Peritoneum (tissue), 1 donor: ENCODE data around the genes CCT5 and CMBL.

DNA sequence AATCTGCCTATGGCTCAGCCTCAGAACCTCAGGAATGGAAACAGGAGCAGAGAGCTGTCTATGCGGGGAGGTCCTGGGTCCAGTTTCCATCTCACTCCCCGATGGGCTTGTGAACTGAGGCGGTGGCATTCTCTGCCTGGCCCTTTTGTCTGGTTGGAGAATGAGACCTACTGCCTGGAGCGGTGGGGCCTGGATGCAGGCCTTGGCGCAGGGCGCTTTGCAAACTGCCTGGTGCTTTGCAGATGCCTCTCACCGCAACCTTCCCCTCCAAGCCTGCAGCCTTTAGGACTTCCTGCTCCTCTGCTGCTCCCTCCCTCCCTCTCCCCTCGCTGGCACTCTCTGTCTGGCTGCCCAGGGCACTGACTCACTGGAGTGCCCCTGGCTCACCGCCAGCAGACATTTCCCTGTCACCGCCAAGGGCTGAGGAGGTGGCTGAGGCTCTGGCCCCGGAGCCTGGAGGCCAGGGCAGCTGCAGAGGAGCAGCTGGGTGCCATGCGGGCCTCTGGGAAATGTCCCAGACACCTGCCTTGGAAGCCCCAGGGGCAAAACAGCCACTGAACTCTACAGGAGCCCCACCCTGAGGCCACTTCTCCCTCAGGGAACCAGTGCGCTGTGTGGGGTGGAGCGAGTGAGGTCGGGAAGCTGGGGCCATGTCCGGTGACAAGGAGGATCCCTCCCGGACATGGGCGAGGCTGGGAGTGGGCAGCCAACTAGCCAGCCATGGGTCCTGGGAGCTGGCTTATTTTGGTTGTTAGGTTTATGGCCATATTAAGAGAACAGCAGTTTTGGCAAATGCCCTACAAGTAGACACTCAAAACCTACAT, 53.4 kb downstream of the TENT4A start:
- PRO-cap = no peak

DNA sequence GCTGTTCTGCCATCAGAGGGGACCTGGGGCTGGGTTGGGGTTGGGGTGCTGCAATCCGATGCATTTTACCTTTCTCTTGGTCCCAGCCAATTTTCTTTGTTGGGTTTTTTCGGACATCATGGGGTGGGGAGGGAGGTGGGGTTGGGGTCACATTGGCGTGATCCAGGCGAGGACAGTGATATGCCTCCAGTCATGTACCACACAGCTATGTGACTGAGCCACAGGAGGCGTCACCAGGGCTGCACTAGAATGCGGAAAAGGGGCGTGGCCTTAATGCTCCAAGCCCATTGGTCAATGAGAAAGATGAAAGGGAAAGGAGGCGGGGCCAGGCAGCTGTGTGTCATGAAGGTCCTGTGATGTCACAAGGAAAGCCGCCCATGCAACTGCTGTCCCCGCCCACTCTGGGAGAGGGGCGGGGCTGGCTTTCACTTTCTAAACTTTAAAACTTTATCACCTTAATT, 89.5 kb upstream of the ADCY2 start:
- PRO-cap = no peak

- PRO-cap = no peak
Observed at GRCh38 chr5:7851401-7852066, 601 bp upstream of the CFAP90 start.

- PRO-cap = no peak
Observed at GRCh38 chr5:7871492-7871919, 2.6 kb downstream of the MTRR start.

DNA sequence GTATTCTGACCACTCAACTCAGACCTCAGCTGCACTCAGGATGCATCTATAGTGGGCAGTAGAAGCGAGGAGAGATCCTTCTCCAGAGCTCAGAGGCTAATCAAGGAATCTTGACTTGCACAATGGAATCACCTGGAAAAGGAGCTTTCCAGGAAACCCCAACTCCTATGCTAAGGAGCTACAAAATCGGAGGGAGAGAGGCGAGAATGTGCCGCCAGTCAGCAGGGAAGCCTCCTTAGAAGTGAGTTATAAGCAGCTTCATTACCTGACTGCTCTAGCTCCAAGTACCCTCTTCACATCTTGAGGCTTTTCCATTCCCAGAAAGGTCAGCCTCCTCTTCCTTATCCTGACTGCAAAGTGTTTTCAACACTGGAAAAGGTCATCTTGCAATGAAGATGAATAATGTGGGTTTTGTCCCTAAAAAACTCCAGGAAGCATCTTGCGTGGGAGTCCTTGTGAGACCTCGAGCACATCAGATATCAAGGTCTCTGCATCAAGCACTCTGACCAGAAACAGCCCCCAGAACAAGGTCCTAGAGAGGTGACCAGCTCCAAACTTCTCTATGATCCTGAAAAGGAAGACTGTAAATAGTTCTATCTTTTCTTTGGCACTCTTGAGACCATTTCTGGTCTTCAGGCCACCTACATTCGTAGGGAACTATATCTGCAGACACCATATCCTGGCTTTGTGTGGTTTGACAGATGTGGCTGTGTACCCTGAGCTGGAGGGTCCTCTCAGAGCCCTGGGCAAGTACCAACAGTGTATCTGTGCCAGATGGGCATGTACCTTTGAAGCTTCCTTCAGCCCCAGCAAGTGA, 15.0 kb downstream of the SEMA5A start:
- PRO-cap = no peak

GRCh38 chr5:9545551-9545922, 338 bp downstream of the SEMA5A start:
- PRO-cap = no peak

GRCh38 chr5:10250072-10250824, at the start of gene CCT5:
Gene CCT5 (plus strand): TSS chr5:10250280.
- PRO-cap = no peak

- PRO-cap = no peak
Observed at GRCh38 chr5:10307310-10308186, at the start of gene CMBL. Gene CMBL (minus strand): TSS chr5:10307902.

DNA sequence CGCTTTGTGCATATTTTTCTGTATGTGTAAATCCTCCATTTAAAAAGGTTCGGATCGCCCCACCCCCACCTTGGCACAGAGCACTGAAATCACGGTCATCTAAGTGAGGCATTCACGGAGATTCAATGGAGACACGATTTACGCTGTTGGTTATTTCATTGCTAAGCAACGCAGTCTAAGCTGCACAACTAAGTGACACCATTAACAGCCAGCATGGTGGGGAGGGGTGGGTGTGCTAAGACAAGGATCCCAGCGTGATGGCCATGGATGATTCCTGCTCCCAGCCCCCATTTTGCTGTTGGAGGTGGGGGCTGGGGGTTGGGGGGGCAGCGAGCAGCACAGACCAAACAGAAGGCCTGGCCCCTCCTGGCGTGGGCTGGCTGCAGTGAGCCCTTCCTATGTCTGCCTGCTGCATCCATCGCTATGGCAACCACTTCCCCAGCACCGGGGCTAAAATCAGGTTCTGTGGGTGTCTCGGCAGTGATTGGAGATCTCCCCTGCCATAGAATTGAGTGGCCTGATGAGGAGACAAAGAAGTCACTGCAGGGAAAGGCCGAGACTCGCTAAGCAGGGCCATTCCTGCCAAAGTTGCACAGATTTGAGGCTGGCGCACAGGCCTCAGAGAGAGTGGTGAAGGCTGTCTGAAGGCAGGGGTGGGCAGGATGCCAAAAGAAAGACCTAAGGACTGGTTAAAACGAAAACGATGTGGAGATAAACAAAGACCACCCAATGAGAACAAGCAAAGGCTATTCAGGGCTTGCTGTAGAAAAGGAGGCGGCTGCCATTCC, 14.2 kb upstream of the MARCHF6 start:
- PRO-cap = no peak

DNA sequence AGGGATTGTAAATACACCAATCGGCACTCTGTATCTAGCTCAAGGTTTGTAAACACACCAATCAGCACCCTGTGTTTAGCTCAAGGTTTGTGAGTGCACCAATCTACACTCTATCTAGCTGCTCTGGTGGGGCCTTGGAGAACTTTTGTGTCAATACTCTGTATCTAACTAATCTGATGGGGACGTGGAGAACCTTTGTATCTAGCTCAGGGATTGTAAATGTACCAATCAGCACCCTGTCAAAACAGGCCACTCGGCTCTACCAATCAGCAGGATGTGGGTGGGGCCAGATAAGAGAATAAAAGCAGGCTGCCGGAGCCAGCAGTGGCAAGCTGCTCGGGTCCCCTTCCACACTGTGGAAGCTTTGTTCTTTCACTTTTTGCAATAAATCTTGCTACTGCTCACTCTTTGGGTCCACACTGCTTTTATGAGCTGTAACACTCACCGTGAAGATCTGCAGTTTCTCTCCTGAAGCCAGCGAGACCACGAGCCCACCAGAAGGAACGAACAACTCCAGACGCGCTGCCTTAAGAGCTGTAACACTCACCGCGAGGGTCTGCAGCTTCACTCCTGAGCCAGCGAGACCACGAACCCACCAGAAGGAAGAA, 22.4 kb downstream of the MARCHF6 start:
- PRO-cap = no peak

- PRO-cap = no peak
Observed at GRCh38 chr5:10409902-10410411, 31.7 kb upstream of the ROPN1L start.

DNA sequence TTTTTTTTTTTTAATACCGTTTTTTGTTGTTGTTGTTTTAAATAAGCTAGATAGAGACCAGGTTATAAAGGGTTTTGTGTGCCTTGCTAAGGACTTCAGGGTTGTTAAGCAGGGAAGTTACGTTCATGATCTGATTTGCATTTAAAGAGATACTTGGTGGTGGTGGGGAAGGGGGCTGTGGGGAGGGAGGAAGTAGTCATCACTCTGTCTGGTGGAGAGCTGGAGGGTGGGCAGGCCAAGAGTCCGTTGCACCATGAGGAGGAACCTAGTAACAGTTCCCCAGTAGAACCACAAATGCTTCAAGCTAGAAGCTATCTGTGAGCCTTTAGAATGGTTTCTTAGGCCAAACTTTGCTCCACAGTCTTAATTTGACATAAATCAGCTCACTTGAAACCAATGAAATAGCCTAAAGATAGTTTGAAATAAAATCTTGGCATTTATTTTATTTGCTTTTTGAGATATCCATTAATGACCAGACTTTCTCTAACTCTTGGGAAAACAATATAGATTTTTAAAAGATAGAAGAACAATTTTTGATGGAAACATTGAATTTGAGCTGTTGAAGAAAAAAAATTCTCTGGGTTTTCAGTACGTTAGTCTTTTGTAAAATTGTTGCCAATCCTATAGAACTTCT, 18.6 kb upstream of the ROPN1L start:
- PRO-cap = no peak

DNA sequence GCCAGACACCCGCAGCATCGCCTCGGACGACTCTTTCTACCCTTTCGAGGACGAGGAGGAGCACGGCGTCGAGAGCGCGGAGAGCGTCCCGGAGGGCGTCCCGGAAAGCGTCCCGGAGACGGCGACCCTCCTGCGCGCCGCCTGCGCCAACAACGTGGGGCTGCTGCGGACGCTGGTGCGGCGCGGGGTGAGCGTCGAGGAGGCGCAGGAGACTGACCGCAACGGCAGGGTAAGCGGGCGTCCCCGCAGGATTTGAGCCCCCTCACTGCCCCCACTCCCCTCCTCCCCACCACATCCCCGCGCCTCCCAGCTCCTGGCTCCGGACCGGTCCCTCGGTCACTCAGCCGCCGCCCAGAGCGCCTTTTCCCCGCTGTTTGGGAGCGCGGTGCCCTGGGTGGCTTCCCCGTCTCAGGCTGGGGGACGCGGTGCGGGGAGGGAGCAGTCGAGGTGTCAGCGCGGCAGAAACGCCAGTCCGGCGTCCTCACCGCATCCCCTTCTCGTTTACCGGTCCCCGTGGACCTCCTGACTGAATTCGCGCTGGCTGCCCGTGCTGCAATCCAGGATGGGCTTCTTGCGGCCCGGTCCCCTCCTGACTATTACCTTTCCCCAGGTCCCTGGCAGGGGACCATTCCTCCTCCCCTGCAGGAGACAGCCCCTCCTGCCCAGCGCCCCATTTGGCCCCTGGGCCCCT, 880 bp downstream of the ANKRD33B start:
- PRO-cap = no peak

DNA sequence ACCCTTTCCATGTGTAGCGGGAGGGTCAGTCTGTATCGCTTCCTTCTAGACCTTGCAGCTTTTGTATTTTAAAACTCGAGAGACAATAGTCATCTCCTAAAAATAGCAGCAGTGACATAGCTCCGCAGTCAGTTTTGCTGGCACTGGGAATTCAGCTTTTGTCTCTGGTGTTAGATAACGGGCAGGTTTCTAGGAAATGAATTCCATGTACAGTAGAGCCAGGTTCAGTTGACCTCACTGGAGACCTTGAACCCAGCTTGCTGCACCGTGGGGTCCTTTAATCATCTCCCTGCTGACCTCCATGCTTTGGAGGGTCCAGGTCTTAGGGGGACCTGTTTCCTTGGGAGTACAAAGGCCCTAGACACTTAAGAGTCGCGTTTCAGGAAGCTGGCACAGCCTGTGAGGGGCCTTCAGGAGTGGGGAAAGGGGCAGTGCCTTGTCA, 13.8 kb downstream of the ANKRD33B start:
- PRO-cap = no peak

DNA sequence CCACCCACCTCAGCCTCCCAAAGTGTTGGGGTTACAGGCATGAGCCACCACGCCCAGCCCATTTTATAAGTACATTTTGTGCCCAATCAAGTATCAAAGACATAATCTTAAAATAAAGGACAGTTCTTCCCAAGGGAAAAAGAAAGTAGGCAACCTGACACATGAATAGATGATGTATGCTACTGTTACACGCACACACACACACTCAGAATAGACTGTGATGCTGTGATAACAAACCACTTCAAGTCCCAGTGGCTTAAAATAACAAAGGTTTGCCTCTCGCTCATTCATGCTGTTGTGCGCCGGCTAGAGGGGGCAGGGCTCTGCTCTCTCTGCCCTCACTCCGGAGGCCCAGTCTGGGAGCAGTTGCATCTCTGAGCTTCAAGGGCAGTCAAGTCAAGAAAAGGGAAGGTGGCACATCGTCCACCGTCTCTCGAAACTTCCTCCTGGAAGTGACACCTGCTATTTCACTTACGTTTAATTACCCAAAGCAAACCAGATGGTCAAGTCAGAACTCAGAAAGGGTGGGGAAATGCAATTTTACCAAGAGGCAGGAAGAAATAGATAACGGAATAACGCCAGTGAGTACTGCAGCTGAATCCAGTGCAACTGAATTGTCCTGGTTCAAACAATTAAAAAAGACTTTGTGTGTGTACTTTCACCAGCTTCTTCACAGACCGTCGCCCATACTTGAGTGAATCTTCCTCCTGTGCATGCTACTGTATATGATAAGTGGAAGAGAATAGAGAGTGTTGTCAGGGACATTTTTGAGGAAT, 43.3 kb downstream of the ANKRD33B start:
- PRO-cap = no peak

DNA sequence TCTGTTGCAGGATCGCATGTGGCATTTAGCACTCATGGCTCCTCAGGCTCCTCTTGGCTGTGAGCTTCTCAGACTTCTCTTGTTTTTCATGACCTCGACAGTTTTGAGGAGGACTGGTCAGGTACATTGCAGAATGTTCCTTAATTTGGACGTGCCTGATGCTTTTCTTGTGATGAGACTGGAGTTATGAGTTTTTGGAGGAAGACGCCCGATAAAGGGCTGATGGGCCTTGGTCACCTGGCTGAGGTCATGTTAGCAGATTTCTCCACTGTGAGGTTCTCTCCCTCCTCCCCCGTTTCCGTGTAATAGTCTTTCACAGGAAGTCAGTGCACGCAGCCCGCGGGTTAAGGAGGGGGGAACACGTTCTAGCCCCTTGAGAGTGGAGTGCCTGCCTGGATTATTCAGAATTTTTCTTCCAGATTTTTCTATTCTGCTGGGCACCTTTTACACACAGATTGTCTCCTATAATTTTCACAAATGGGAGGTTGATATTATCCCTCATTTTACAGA, 69.8 kb downstream of the ANKRD33B start:
- PRO-cap = no peak

- PRO-cap = no peak
Observed at GRCh38 chr5:10699837-10700514, 61.1 kb downstream of the DAP start.

DNA sequence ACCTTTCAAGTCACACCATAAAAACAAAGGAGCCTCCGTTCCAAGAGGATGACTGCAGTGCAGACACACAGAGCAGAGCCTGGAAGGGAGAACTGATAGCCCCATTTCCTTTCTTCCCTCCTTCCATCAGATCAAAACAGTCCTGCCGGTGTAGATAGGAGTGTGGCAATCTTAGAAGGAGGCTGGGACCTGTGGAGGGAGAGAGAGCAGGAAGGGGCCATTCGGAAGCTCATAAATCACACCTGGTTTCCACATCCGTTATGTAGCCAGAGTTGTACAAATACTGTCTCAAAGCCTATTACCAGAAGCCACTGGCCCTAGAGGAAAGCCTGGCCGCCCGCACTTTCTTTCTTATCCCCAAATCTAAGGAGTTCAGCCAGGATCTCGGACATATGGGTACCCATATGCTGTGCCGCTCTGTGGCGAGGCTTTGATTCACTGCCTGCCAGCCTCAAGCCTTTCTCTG, 26.9 kb downstream of the DAP start:
- PRO-cap = no peak

GRCh38 chr5:11251146-11251760, 490.2 kb upstream of the DAP start:
- PRO-cap = no peak

DNA sequence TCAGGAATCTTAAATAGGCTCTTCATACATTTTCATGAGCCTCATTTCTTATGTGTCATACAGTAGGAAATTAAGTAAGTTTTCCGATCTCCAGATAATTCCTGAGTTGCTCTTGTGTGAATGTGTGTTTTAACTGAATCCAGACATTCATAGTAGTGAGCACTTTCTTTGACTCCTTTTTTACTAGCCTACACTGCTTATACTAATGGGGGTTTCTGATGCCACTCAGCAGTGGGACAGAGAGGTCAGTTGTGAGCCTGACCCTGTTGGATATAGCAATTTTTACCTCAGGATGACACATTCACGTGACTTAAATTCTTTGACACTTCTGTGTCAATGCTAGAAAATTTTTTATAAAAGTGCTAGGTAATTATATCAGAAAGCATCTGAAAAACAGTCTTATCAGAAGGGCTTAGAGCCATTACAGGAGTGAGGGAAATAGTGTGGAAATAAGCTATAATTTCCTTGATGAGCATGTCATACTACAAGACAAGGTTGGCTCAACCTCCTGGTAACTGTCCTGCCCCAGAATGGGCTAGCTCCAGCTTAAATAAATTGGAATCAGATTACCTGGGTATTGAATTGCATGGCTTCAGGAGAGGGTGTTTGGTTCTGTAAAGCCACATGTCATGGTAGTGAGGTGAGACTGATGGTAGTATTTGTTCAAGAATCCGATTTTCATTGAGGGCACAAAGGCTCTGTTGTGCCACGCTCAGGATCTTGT, 20.9 kb downstream of the TRIO start:
- PRO-cap = no peak